Mesenchymal stem cell of the bone marrow (primary cell): ENCODE results near the genes COTL1 and CIBAR2.

DNA sequence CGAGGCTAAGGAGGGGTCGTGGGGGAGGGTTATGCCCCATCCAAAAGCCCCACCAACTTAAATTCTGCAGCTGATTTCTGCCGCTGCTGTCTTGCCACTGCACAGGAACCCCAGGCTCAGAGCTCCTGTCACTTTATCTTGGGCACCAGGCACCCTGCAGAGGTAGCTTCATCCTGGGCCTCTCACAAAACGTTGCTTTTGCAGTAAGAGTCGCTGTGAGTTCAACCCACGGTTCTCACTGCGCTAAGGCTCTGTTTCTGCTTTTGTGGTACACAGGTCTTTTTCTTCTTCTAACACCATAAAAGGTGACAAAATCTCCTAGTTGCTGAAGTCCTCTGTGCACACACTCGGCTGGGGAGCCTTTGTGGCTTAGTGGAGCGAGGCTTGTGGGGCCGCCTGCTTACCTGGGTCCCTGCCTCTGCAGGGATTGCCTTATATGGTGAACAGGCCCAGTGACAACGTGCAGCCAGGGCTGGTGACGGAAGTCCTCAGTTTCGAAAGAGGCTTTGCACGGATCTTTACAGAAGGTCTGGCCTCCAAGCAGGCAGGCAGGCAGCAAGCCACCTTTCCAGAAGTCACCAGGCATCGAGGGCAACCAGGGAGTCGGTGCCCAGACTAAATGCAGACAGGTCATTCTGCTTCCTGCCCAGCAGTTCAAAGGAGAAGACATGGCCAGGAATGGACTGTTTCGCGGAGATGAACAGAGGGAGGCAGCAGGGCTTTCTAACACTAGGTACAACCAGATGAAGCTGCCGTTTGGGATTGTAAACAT, 10.4 kb upstream of the MEAK7 start:
- CAGE, long polyA plus RNA = no peak

GRCh38 chr16:84535196-84536235, 31.1 kb upstream of the MEAK7 start:
- CAGE, long polyA plus RNA = no peak

DNA sequence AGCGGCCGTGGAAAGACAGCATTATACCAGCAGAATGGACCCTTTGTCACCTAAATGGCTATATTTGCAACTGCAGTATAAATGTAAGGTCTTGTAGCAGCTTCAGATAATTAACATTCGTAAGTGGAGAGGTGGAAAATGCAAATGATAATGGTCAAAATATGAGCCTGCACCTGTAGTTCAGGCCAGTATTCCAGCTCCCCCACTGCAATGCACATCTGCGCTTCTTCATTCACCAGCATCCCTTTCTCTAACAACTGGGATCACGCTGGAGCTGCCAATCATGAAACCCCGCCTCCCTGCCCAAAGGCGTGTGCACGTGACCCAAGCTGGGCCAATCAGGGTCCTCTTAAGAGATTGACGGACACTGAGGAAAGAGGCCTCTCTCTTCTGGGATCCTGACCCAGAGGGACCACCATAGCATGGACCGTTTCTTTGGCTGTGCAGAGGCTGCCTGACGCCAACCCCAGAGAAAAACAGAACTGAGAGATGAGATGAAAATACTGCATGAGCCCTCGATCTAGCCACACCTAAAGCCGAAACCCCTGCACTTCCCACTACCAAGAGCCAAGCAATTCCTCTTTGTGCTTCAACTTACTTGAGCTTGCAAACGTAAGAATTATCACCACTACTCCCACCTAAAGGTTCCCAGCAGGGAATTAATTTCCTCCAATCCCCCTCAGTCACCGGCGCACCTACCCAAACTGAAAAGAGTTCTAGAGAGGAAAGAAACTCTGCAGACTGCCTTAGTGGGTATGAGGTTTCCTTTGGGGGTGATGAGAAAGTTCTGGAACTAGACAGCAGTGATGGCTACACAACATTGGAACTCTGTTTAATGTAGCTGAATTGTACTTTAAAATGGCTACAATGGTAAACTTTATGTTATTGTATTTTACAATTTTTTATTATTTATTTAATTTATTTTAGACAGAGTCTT, 31.9 kb downstream of the COTL1 start:
- CAGE, long polyA plus RNA = no peak

DNA sequence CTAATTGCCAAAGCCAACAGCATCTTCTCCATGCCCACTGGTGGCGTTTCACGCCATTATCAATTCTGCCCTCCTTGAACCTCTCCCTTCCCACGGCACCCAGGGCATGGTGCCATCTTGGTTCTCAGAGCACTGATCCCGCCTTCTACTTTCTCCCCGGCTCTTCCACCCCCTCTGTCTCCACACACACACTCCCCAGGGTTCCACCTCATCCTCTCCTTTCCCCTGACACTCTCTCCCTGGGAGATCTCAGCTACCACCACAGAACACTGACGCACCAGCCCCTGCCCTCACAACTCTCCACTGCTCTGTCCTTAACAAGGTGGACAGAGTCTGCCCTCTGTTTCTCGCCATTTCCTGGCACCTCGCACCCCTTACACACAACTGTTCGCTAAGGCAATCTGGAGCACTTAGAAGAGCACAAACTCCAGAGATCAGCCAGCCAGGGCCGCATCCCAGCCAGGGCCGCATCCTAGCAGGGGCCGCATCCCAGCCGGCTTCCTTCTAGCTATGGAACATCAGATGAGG, 21.3 kb downstream of the COTL1 start:
- CAGE, long polyA plus RNA = no peak

DNA sequence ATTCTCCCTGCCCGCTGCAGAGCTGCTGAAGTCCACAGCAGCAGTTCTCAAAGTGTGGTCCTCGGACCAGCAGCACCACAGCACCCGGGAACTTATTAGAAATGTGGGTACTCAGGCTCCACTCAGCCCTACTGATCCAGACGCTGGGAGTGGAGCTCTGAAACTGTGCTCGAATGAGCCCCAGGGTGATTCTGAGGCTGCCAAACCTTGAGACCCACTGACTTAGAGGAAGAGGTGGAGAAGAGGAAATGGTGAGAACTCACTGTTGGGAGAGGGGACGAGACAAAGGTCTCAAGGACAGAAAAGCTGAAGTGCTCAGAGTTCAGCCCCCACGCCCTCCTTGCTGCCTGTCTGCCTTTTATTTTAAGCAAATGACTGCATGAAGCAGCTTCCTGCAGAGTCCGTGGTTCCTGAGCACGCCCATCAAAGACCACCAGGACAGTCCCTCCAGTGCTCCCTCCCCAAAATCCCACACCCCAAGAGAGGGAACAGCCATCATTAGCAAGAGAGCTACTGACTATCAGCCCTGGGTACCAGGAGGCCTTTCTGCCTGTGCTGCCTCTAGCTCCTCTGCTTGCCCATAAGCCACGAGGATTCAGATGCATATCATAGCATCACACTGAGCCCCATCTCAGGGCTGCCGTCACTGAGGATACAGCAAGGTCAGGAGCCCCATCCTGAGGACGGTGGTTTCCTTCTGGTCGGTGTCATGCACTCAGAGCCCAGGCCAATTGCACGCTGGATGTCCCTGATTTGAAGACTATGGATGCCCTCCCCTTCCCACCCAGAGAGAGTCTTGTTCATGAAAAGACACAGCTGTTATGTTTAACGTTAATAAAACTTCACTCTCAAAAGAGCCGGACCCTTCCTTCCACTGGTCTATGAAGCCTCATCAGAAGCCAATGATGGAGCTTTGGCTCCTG, 20.2 kb downstream of the COTL1 start:
- CAGE, long polyA plus RNA = no peak

DNA sequence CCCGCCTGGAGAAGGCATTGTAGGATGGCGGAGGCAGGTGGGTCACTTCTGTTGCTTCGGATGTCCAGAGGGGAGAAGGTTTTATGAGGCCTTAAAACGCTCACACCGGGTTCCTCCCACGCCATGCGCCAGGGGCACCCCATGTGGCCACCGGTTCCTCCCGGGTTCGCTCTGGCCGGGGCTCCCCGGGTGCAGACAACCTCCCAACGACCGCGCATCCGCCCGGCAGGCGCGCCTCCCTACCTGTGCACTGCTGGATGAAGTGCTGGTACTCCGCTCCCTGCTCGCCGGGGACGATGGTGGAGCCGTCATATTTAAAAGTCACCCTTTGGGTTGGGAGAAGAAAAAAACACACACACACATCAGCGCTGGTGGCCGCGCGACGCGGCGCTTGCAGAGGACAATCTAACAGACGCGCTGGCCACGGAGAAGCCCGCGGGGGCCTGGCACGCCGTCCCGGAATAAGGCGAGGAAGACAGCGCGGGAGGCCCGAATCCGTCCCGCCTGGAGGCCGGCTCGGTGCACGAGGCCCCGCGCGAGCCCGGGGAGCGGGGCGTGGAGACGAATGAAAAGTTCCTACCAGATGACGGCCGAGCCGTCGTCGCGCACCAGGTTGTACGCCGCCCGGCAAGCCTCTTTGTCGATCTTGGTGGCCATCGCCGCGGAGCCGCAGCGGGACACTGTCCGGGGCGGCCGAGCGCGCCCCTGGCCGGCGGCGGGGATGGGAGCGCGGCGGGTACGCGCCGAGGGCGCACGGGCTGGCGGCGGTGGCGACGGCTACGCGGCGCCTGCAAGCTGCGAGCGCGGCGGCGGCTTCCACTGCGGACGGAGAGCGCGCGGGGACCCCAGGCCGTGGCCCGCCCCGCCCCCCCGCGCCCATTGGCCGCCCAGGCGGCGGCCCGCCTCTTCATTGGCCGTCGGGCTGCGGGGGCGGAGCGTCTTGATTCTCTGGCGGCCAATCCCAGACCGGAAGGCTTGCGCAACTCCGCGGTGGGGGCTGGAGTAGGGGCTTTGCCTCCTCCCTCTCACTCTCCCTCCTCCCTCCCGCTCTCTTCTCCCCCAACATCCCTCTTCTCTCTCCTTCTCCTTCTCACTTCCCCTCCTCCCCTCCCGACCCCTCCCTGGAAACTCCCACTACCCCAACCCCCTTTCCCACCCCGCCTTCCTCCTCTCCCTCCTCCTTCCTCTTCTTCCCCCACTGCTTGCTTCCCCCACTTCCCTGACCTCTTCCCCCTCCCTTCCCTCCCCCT, at the start of gene COTL1:
Gene COTL1, minus strand, starts transcription at position 821 of the 1,250 bp plus-strand sequence.
- CAGE, long polyA plus RNA = no peak

GRCh38 chr16:84663365-84664416, 15.4 kb downstream of the KLHL36 start:
- CAGE, long polyA plus RNA = no peak

GRCh38 chr16:84667827-84668994, 19.9 kb downstream of the KLHL36 start:
- CAGE, long polyA plus RNA = no peak

DNA sequence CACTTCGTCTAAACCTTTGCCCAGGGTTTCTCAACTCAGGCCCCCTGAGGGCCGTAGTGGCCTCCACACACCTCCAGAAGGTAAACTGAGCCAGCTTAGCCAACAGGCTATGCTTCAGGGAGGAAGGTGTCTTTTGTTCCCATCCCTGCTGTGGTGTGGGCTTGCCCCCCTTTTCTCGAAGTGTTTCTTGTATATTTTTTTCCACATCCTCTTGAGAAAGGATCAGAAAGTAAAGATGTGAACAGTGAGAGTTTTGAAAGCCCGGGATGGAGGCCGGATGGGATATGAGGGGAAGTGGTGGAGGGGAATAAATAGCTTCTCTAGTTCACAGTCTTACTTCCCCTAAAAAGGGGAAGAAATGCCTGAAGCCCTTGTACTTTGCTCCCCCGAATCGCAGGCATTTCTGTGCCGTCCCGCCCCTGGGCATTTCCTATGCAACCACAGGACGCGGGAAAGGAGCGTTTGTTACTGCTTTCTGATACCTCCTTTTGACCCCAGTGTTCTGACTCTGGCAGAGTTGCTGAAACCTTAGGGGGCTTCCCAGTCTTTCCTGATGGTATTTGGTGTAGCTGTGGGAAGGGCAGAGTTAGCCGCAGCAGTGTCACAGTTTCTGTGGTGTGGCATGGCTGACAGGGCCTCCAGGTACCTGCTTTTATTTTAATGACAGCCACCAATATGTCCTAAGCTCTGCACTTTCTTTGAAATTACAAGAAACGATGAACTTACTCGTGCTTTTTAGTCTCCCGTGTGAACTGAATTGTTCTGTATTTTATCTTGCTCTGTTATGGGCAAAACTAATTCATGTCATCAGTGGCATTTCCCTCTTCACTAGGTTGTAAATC, 26.9 kb downstream of the USP10 start:
- CAGE, long polyA plus RNA = no peak

GRCh38 chr16:84763808-84764556, 55.8 kb upstream of the CRISPLD2 start:
- CAGE, long polyA plus RNA = no peak

GRCh38 chr16:84776115-84776318, 43.8 kb upstream of the CRISPLD2 start:
- CAGE, long polyA plus RNA = no peak

- CAGE, long polyA plus RNA = no peak
Observed at GRCh38 chr16:84806163-84806631, 13.6 kb upstream of the CRISPLD2 start.

DNA sequence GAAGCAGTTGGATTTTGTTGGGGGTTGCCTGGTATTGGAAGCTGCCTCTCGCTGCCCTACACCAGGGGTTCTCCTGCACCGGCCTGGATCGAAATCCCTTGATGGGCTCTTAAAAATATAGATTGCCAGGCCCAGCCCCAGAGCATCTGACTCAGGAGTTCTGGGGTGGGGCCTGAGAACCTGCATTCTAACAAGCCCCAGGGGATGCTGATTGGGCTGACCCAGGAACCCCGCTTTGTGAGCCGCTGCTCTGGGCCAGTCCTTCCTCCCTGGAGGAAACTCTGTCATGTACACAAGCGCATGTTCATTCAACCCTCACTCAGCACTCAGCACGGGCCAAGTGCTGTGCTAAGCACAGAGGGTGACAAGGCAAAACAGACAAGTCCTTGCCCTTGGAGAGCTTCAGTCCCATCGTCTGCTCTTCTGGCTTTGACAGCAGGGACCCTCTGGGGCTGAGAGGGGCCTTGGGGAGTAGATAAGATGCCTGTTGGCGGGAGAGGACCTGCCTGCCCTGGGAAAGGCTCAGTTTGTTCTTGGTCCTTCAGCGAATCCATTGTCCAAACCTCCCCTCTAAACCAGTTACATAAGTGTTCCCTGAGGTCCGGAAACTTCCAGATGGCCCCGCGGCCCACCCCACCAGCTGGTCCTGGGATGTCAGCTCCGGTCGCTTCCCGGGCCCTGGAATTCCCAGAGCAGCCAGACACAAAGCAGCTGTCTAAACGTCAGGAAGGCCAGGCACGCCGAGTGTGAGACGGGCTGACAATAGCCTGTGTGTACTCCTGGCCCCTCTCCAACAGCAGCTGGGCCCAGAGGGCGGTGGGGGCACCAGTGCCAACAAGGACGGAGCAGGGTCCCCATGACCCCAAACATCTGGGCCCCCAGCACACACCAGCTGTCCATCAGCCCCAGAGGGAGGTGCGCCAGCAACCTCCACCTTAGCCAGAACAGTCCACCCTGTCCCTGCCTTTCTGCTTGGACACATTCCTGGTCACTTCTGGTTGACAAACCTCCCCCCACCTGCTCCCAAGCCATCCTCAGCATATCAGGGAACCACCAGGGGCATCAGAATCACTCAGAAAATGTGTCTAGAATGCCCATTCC, 88.8 kb downstream of the ZDHHC7 start:
- CAGE, long polyA plus RNA = no peak

- CAGE, long polyA plus RNA = no peak
Observed at GRCh38 chr16:84974524-84975116, 36.7 kb downstream of the ZDHHC7 start.

DNA sequence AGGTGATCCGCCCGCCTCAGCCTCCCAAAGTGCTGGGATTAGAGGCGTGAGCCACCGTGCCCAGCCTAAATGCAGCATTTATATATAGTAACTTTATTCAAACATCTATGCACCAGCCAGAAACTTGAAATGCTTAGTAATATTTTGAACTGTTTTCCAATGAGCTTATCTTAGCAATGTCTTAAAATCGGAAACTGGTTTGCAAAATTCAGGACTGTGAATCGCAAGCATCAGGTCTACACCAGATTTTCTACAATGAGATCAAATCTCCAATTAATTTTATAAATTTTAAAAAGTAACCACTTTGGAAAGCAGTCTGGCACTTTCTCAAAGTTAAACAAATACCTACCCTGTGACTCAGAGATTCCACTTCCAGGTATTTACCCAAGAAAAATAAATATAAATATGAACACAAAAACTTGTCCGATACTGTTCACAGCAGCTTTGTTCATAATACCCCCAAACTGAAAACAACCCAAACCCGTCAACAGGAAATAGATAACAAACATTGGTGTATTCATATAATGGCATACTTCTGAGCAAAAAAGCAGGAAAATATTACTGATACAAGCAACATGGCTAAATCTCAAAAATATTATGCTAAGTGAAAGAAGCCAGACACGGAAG, 12.2 kb downstream of the ZDHHC7 start:
- CAGE, long polyA plus RNA = no peak

DNA sequence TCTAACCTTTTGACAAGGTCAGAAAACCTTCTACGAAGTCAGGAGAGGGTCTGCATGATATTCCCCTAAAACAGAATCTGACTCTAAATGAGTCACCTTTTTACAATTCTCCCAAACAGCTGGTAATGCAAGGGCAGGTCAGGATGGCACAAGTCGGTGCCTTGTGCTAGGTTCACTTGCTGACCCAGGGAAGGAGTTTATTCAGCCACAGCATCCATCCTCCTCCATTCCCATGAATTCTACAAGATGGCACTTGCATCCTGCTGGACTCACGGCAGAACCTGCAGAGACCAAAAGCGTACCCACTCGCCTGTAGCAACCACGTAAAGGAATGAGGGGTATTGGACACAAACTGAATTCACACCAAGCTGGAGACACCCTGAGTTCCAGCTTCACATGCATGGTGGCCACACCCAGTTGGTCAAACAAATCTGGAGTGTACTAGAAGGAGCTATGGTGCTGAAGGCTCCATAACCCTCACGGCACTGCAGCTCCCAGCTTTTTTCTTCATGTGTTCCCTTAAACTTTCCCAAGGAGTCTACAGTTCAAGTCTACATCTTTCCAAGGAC, 1.5 kb upstream of the KIAA0513 start:
- CAGE, long polyA plus RNA = no peak

DNA sequence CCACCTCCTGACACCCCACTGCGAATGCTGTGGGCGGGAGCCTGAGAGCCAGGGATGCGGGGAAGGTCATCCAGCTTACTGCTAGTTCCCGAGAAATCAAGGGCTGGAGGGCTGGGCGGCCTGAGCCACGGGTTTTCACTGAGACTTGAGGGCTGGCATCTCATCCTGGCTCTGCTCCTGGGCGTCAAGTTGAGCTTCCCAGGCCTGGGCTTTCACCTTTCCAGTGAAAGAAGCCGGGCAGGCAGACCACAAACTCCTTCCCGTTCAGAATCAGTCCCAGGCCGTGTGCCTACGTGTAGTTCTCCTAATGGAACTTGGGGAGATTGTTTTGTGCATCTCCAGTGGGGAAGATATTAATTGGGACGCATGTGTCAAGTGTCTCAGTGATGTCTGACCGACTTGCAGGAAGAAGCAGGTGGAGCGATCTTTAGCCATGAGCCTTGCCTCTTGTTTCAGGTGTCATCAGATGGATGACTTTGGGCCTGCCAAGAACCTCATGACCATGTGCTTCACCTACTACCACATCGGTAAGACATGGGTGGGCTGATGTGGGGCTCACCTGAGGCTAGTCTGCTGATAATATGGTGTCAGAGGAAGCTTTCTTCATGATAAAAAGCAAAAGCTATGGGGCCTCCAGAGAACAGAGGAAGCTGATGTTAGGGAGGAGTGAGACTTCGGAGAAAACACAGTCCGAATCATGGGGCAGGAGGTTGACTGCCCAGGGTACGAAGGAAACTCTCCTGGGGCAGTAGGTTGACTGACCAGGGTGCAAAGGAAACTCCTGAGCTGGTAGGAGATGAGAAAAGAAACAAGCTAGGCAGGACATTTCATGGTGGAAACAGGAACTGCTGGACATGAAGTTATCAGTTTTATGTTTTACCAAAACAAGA, 36.6 kb downstream of the CIBAR2 start:
- CAGE, long polyA plus RNA = no peak

GRCh38 chr16:85093307-85094499, 18.6 kb downstream of the CIBAR2 start:
- CAGE, long polyA plus RNA = no peak

DNA sequence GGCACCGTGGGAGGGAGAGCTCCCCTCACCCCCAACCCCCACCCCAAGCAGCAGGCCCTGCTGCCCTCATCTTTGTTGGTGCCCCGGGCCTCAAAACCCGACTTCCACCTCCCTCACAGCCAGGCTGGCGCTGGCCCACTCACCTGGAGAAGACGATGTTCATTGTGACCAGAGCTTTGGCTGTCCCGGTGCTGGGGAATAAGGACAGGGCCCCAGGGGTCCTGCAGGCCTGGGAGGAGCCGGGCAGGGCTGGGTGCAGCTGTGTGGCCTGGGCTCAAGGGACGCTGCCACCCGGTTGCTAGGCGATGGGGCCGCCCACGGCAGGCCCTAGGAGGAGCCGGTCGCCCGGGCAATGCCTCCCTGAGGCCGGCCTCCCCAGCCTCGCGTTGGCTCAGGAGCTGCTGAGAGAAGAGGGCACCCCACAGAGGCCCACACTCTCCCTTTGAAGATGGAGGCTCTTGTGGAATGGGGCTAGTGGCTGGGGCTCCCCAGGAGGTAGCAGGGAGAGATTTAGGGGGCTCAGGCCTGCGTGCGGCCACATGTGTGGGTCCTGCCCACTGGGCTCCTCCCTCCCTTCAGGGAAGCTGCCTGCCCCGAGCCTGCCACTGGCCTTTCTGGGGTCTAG, at the start of gene CIBAR2:
Gene CIBAR2, minus strand, starts transcription at position 283 of the 625 bp plus-strand sequence.
- CAGE, long polyA plus RNA = no peak

- CAGE, long polyA plus RNA = no peak
Observed at GRCh38 chr16:85152557-85153006, 40.3 kb upstream of the CIBAR2 start.